ENCODE data around the genes PLCG1 and PTPRT.

- RRBS, result no CpG with 5 or more reads among the region's 6 CpGs
These were observed 44.3 kb upstream of the PLCG1 start for GRCh38 chr20:41092856-41093539.

DNA sequence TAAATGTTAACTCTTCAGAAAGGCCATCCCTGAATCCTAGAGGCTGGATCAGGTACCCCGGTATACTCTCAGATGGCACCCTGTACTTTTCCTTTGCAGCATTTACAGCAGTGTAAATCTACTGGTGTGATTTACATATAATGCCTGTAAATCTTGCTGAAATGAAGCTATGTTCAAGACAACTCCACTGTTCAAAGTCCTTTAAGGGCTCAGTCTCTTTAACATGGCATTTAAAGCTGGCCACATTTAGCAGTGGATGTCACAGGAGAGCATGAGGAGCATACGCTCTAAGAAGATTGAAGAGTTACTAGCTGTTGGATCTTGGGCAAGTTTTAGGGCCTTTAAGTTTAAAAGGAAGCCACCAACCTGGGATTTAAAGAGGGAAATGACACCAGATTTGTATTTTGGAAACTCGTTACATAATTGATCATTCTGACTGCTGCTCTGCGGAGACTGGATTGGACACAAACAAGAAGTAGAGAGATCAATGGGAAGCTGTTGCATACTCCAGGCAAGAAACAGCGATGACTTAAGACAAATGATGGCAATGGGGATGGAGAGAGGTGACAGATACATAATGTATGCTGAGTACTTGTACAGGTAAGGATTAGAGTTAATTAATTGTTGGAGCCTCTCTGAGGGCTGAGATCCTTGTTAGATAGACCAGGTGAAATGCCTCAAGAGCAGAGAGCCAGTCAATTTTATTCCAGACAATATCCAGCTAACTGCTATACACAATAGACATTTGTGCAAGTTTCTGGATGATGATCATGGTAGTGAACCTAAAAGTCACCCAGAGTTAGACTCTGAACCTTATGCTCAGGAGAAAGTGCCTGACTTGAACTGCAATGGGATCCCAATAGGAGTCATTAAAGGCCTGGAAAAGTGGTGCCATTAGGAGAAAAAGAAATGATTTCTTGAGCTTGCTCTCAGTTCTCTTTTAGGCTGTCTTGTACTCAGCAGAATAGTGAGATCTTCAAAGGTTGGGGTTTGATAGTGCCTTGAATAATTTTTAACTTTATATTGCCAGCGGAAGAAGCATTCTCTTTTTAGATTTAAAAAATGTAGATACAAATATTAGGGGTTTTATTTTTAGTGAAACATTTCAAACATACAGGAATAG, 33.1 kb upstream of the PLCG1 start:
- RRBS, result no CpG with 5 or more reads among the region's 6 CpGs

DNA sequence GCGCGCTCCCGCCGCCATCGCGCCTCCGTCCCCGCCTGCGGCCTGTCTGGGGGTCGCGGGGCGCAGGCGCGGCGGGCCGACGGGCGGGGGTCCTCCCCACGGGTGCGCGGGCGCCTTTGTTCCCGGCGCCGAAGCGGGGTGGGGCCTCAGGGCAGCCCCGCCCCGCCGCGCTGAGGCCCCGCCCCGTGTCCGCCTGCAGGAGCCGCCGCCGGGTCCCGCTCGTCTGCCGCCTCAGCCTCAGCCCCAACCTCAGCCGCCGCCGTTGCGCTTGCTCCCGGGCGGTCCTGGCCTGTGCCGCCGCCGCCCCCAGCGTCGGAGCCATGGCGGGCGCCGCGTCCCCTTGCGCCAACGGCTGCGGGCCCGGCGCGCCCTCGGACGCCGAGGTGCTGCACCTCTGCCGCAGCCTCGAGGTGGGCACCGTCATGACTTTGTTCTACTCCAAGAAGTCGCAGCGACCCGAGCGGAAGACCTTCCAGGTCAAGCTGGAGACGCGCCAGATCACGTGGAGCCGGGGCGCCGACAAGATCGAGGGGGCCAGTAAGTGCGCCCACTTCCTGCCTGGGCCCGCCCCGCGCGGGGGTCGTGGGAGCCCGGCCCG, at the start of gene PLCG1:
Gene PLCG1 (plus strand): TSS at position 222 of the 598 bp plus-strand sequence.
- RRBS, result under 1% methylated on average over 39 of the region's 85 CpGs

GRCh38 chr20:41139323-41140148, 2.2 kb downstream of the PLCG1 start:
- RRBS, result no CpG with 5 or more reads among the region's 4 CpGs

GRCh38 chr20:41169976-41170451, 32.7 kb downstream of the PLCG1 start:
- RRBS, result no CpG with 5 or more reads among the region's 12 CpGs

DNA sequence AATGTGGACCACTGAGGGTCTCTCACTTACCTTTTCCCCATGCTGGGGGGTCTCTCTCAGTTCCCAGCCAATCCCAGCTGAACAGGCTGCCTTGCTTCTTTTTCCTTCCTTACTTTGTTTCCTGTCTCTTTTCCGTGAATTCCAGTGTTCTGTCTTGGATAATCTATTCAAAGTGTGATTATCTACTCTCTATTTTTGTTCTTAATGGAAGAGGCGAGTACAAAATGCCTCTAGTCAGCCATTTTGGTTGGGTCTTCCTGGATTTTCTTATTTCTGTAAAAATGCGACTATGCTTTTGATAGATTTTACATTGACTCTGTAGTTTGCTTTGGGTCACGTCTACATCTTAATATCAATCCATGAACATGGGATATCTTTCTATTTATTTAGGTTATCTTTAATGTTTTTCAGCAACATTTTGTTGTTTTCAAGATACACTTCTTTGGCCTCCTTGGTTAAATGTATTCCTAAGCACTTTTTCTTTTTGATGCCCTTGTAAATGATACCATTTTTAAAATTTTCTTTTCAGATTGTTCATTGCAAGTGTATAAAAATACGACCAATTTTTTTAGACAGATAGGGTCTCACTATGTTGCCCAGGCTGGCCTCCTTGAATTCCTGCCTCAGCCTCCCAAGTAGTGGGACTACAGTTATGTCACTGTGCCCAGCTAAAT, 55.7 kb downstream of the PLCG1 start:
- RRBS, result no CpG with 5 or more reads among the region's 5 CpGs

GRCh38 chr20:41232967-41233840, 84.3 kb downstream of the ZHX3 start:
- RRBS, result no CpG with 5 or more reads among the region's 6 CpGs

- RRBS, result no CpG with 5 or more reads among the region's 2 CpGs
These were observed 55.6 kb downstream of the ZHX3 start for GRCh38 chr20:41261944-41262403.

- RRBS, result no CpG with 5 or more reads among the region's 4 CpGs
These were observed 8.3 kb downstream of the ZHX3 start for GRCh38 chr20:41309098-41309694.

- RRBS, result no CpG with 5 or more reads among the region's 32 CpGs
These were observed 799 bp downstream of the CHD6 start for GRCh38 chr20:41617257-41617899.

DNA sequence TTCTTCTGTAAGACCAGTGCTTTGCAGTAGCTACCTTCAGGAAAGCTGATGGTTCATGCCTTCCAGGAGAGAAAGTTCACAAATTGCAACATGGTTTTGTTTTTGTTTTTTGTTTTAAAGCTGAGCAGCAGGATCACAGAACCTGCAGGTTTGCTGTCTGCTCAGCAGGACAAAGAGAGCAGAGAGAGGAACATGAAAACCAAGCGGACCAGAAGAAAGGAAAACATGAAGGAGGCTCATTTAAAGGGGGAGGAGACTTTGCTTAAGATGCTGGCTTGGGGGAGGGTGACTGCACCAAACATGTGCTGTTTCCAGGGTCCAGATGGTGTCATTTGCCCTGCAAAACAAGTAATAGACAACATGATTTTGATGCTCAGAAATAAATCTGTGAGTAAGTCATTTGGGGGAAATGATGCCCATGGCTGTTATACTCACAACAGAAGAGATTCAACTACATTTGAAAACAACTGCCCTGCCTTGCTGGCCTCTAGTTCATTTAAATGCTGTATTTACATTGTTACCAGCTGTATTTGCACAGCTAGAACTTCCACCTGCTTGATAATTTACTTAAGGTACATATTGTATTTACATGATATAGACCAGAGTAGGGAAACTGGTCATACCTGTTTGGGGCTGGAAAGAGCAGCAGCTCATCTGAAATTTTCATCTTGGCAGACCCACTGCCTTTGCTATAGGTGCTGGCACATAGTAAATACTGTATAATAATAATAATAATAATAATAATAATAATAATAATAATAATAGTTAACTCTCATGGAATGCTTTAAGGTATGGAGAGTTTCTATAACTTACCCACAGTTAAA, 32.2 kb upstream of the CHD6 start:
- RRBS, result no CpG with 5 or more reads among the region's 1 CpG

- RRBS, result no CpG with 5 or more reads among the region's 5 CpGs
These were observed 51.9 kb upstream of the CHD6 start for GRCh38 chr20:41670016-41670502.

DNA sequence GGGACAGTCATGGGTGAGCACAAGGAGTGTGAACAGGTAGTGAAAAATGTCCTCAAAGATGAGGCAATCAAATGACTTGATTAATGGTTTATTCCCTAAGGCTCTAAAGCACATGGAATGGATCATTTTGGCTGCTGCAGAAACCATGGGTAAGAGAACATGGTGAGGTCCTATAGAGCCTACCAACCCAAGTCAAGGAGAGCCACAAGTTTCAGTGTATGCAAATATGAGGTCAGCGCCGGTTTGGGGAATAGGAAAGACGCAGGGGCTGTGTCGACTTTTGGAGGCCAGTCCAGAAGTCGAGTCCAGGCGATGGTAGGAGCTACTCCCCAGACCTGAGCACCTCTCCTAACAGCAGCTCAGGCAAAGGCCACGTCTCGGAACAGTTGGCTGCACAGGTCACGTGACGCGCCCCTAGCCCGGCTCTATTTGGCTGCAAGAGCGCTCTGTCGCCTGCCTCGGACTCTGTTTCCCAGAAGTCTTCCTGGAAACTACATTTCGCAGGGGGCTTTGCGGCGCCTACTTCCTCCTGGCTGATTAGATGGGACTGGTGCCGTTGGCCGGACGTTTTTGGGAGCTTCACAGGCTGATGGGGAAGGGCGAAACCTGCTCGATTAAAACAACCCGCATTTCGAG, 74.4 kb upstream of the CHD6 start:
- RRBS, result no CpG with 5 or more reads among the region's 25 CpGs

DNA sequence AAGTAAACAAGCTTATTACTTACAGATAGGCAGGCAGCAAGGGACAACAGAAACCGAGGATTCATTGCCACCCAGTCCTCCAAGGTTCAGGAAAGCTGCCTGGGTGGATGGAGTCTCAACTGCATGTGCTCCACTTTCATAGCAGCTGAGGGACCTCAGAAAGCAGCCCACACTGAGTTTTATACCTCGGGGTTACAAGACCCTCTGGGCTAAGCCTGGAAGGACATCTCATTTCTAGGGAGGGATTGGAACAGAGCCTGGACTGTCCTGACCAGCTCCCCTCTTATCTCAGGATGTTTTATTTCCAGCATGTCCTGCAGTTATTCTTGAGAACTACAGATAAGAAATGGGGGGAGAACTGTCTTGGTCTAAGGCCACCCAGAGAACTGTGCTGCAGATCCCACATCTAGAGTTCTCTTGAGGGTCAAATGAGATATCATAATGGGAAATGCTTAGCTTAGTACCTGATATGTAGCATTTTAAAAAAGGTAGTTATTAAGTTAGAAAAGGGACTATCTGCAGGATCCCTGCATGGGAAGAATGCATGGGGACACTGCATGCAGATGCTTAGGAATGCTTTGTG, 97.3 kb upstream of the CHD6 start:
- RRBS, result no CpG with 5 or more reads among the region's 2 CpGs

GRCh38 chr20:41969475-41970048, 351.4 kb upstream of the CHD6 start:
- RRBS, result no CpG with 5 or more reads among the region's 7 CpGs

- RRBS, result 1% methylated on average over 35 of the region's 85 CpGs
These were observed at the start of gene PTPRT for GRCh38 chr20:43189789-43190323. TSS of gene PTPRT (minus strand) at chr20:43189906.

GRCh38 chr20:43514087-43515072, 6.9 kb downstream of the L3MBTL1 start:
- RRBS, result 49% methylated on average over 9 of the region's 54 CpGs

- RRBS, result no CpG with 5 or more reads among the region's 7 CpGs
These were observed 16.7 kb upstream of the SGK2 start for GRCh38 chr20:43542094-43542492.

GRCh38 chr20:43590007-43590375, 746 bp upstream of the IFT52 start:
- RRBS, result no CpG with 5 or more reads among the region's 10 CpGs

GRCh38 chr20:43964059-43964681, 49.5 kb downstream of the TOX2 start:
- RRBS, result 12% methylated on average over 3 of the region's 9 CpGs

Measured in AG10803 (cell line).